Frontal cortex (tissue), 2 donors: ENCODE measurements around a stretch of chr19.

DNA sequence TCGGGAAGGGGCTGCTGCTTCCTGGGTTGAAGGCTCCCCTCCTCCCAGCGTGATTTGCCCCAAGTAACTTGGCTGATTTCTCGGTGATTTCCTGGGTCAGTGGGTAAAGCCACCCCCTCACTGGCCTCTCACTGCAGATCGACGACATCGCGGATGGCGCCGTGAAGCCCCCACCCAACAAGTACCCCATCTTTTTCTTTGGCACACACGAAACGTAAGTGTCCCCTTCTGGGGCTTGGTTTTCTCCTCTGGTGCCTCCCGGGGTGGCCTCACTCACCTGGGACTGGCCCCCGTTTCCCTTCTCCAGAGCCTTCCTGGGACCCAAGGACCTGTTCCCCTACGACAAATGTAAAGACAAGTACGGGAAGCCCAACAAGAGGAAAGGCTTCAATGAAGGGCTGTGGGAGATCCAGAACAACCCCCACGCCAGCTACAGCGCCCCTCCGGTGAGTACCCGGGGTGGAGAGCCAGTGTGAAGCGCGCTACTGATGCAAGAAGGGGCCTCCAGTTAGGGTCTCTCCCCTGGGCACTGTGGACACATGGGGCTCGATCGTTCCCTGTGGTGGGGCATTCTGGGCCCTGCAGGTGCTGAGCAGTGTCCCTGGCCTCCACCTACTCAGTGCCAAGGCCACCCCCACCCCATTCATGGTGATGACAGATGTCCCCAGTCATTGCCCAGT, 3.2 kb downstream of the HDGFL2 start:
- RAMPAGE, long total RNA = no peak

GRCh38 chr19:4635257-4636023, 3.9 kb upstream of the TNFAIP8L1 start:
- RAMPAGE, long total RNA = no peak

DNA sequence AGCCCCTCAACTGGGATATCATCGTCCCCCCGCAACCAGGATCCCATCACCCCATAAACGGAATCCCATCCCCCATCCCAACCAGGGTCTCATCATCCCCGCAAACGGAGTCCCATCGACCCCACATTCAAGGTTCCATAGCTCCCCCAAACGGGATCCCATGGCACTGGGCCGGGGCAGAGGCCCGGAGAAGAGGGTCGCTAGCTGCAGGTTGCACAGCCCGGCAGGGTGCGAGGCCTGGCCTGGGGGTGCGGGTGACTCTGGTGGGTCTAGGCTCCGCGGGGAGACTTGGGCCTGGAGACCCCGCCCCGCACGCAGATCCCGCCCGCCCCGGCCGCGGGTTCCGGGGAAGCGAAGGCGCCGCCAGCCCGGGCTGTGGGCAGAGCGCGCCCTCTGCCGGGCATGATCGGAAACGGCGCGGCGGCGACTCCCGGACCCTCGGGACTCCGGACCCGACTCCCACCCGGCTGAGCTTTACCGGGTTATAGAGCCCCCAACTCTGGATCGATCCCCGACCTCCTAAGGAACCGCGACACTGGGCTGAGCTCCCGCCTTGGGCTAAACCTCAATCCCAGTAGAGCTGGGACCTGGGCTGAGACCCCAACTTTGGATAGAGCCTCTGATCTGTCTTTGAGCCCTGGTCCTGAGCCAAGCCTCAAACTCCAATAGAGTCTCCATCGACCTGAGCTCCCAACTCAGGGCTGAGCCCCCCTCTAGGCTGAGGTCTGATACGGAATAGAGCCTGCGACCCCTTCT, 3.1 kb upstream of the TNFAIP8L1 start:
- RAMPAGE, long total RNA = no peak

DNA sequence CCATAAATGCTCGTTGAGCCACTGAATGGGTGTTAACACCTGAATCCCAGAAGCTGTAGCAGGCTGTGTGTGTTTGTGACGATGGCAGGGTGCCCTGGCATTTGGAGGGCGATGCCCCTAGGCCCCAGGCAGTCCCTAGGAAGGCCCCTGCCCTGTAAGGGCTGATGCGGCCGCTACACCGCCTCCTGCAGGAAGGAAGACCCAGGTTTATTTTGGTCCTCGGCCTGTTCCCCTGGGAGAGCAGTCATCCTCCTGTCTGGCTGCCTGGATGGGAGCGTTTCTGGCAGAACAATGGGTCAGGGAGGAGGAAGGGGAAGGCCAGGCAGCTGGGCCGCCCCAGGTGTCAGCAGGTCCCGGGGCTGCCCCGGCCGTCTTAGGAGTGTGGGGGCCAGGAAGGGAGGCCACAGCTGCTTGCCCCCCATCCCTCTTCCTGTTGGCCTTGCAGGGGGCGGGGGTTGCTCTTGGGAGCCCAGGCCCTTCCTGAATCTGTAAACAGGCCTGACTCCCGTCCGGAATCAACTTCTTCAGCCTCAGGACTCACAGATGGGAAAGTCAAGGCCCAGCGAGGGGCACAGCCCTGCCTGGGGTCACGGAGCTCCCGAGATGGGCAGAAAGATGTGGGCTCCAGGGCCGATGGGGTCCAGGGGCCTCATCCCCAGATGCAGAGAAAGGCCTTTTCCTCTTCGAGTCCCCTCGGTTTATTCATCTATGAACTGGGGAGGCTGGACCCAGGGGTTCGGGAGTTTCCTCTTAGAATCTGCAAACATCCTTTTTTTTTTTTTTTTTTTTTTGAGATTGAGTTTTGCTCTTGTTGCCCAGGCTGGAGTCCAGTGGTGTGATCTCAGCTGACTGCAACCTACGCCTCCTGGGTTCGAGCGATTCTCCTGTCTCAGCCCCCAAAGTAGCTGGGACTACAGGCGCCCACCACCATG, 9.1 kb downstream of the TNFAIP8L1 start:
- RAMPAGE, long total RNA = no peak

DNA sequence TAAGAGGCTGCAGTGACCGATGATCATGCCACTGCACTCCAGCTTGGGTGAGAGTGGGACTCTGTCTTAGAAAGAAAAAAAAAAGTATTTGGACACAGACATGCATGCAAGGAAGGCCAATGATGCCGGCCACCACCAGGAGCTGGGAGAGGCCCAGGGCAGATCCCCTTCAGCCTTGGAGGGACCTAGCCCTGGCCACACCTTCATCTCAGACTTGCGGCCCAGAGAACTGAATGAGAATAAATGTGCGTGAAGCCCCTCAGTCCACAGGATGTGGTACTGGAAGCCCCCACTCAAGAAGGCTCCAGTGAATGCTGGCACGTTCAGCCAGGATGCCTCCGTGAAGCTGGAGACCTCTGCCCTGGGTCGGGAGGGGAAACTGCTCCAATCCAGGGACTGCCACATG, 14.6 kb downstream of the TNFAIP8L1 start:
- RAMPAGE, long total RNA = no peak

- RAMPAGE, long total RNA = no peak
These were observed 6.0 kb upstream of the MYDGF start for GRCh38 chr19:4676160-4676545.

DNA sequence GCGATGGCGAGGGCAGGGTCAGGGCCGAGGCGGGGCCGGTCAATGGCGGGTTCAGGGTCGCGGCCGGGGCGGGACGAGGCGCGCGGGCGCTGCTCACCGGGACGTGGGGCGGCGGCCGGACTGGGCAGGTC, 200 bp downstream of the DPP9 start:
- RAMPAGE, long total RNA = no peak

DNA sequence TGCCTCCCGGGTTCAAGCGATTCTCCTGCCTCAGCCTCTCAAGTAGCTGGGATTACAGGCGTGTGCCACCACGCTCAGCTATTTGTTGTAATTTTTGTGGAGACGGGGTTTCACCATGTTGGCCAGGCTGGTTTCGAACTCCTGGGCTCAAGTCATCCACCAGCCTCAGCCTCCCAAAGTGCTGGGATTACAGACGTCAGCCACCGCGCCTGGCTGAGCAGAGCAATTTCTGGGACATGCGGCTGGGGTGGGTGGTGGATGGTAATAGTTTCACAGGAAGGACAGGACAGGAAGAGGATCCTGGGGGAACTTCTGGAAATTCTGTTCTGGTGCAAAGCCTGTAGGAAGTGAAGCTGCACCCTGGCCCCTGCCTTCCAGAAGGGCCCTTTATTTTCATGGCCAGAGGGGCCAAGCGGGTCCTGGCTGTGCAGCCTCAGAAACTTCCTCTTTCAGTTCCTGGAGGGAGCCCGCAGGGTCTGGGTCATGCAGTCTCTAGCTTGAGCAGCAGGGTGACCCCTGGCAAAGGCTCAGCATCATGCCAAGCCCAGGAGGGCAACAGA, 15.6 kb downstream of the FEM1A start:
- RAMPAGE, long total RNA = no peak

- RAMPAGE, long total RNA = no peak
These were observed 14.8 kb downstream of the TICAM1 start for GRCh38 chr19:4816226-4817514.

DNA sequence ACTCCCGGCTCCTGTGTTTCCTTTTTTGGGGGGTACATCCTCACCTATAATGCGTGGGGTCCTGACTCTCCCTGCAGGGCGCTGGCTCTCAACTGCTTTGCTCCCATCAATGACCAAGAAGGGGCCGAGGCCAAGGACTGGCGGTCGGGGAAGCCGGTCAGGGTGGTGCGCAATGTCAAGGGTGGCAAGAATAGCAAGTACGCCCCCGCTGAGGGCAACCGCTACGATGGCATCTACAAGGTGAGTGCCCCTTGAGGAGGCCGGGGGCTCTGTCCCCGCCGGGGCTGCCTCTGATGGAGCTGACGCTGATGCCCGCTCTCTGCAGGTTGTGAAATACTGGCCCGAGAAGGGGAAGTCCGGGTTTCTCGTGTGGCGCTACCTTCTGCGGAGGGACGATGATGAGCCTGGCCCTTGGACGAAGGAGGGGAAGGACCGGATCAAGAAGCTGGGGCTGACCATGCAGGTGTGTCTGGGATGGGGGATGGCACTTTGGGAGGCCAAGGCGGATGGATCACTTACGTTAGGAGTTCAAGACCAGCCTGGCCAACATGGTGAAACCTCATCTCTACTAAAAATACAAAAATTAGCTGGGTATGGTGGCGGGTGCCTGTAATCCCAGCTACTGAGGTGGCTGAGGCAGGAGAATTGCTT, 18.3 kb upstream of the KDM4B start:
- RAMPAGE, long total RNA = no peak

DNA sequence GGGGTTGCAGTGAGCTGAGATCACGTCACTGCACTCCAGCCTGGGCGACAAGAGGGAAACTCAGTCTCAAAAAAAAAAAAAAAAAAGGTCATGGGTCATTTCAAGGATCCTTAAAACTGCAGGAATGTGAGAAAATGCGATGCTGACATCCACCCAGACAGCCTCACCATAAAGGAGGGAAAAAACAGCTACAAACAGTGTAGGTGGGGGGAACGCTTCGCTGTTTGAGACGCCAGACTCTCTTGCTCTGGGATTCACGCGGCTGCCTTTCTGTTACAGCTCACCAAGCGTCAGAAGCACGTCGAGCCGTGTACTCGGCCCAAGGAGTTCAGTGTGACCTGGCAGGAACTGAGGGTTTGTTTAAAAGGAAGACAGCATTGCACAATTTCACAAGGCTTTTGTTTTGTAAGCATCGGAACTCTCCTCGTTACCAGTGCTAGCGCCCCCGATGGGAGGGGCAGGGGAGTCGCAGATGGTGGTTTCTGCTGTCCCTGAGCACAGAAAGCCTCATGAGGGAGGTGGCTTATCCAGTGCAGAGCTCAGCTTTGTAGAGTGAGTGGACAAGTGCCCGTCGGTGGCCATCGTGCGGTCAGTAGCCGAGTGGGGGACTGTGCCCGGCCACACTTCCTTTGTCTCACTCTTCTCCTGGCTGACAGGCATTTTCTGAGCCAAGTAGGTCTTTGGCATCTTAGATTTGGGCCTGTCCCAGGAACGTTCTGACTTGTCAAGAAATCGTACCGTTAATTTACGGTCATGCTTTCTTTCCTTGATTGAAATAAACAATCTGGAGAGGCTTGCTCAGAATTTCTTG, 7.5 kb downstream of the KDM4B start:
- RAMPAGE, long total RNA = no peak

DNA sequence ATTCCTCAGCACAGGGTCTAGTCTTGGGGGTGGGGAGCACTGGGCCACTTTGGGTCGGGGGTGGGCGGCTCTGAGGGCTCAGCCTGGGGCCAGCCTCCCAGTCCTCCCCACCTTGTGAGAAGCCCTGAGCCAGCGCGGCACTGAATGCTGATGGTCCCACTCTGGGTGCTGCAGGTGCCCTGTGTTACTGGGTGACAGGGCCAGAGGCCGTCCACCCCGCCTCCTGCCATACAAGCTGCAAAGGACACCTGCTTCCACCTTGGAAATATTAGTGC, 145.6 kb downstream of the KDM4B start:
- RAMPAGE, long total RNA = no peak

GRCh38 chr19:5125815-5126424, 157.0 kb downstream of the KDM4B start:
- RAMPAGE, long total RNA = no peak

DNA sequence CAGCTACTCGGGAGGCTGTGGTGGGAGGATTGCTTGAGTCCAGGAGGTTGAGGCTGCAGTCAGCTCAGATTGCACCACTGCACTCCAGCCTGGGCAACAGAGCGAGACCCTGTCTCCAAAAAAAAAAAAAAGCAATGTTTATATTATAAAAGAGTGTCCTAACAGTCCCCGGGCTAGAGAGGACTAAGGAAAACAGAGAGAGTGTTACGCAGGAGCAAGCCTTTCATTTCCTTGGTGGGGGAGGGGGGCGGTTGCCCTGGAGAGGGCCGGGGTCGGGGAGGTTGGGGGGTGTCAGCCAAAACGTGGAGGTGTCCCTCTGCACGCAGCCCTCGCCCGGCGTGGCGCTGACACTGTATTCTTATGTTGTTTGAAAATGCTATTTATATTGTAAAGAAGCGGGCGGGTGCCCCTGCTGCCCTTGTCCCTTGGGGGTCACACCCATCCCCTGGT, 184.0 kb downstream of the KDM4B start:
- RAMPAGE, long total RNA = no peak

- RAMPAGE, long total RNA = no peak
These were observed 39.5 kb downstream of the SAFB2 start for GRCh38 chr19:5583072-5583533.

DNA sequence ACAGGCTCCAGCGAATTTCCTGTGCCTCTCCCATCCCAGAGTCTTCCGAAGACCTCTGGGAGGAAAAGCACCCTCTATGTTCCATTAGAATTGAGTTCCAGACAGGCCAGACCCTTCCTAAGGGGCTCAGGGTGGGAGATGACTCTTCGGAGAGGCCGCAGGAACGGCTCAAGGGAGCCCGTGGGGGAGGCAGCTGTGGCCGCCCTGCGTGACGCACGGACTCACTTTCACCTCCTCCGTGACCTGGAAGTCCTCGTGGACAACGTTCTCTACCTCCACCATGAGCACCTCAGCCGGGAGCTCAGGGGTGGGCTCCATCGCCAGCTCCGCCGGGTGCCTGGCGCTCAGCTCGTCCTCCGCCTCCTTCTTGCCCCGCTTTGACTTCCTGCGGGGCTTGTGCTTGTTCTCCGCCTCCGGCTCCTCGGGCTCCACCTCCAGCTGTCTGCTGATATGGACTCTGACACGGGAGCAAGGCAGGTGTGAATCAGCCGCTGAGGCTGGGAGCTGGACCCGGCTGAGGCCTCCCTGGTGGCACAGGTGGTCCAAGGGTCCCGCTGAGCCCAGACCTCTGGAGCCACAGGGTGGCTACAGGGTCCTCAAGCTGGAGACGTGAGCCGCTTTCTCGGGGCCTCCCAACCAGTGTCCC, 8.3 kb downstream of the LONP1 start:
- RAMPAGE, long total RNA = no peak

GRCh38 chr19:5718364-5718988, 1.5 kb downstream of the LONP1 start:
- RAMPAGE, long total RNA = no peak

GRCh38 chr19:5790025-5791081, 610 bp downstream of the DUS3L start:
- RAMPAGE, long total RNA = no peak

GRCh38 chr19:5828462-5828775, 11.1 kb downstream of the FUT6 start:
- RAMPAGE, long total RNA = no peak

DNA sequence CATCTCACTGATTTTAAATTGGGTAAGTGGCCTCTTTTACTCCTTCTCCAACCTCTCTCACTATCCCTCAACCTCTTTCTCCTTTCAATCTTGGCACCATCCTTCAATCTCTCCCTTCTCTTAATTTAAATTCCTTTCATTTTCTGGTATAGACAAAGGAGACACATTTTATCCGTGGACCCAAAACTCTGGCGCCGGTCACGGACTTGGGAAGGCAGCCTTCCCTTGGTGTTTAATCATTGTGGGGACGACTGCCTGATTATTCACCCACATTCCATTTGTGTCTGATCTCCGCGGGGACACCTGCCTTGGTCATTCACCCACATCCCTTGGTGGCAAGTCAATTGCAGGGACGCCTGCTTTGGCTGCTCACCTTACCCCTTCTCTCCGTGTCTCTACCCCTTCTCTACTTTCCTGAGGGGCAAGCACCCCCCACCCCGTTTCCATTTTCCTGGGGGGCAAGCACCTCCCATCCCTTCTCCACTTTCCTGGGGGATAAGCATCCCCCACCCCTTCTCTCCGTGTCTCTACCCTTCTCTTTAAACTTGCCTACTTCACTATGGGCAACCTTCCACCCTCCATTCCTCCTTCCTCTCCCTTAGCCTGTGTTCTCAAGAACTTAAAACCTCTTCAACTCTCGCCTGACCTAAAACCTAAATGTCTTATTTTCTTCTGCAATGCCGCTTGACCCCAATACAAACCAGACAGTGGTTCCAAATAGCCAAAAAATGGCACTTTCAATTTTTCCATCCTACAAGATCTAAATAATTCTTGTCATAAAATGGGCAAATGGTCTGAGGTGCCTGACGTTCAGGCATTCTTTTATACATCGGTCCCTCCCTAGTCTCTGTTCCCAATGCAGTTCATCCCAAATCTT, 8.5 kb upstream of the FUT6 start:
- RAMPAGE, long total RNA = no peak